Mononuclear cell (primary cell): ENCODE measurements around the genes ACP2 and PSMC3.

DNA sequence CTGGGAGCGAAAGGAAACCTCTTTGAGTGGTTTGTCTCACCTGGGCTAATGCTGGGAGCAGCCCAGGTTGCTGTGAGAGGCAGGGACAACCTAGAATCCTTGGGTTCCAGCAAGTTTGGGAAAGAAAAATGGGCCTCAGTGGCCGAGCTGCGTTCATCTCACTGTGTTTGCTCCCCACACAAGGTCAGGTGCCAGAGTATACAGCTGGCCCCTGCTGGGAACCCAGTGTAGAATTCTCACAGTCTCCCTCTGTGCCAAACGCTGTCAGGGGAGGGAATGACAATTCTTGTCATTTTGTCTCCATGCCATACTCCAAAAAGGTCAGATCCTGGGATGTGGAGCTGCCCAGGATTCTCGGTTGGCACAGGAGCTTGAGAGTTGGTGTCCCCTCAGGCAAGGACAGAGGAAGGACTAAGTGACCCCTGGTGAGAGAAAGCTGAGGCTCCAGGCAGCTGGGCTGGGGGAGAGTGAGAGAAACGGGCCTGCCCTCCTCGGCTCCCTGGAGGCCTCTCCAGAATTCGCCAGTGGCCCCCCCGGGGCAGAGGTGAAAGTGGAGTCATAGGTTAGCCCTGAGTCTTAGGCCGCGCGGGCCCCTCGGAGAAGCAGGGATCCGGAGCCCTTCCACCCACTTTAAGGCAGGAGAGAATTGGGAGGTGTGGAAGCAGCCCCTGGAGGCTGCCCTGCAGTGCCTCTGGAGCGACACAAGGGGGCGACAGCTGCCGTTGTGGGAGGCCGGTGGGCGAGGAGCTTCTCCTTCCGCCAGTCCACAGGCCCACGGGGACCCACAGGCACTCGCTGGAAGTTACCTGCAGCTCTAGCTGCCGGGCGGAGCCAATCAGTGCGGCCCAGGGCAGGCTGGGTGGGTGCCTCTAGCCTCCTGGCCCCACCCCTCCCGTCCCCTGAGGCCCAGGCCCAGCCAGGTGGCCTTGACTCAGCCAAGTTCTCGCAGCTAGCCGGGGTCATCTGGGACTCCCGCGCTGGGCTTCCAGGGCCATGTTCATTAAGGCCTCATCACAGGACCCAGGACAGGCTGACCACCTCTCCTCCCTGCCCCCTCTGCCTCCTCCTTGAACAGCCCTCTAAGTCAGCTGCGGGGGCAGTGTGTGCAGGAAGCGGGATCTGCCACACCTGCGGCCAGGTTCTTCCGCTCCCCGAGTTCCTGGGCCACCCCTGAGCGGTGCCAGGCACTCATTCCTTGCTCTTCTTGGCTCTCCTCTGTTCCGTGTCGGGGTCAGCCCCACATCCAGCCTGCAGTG is 4.8 kb downstream of the DGKZ start:
- RRBS: 44% methylated on average over 11 of the region's 38 CpGs

DNA sequence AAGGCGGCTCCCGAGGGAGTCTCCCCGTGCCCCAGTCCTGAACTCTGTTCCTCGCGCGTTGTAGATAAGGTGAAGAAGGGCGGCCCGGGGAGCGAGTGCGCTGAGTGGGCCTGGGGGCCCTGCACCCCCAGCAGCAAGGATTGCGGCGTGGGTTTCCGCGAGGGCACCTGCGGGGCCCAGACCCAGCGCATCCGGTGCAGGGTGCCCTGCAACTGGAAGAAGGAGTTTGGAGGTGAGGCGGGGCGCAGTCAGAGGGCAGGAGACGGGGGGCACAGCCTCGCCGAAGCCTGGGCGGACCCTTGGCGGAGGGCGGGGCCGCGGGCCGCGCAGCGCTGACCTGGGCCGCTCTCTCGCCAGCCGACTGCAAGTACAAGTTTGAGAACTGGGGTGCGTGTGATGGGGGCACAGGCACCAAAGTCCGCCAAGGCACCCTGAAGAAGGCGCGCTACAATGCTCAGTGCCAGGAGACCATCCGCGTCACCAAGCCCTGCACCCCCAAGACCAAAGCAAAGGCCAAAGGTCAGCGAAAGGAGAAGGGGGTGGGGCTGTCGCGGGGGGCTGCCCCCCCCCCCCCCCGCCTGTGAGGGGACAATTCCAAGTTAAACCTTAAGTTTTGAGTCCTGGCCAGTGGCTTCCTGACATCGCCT is 884 bp downstream of the MDK start:
- RRBS: 1% methylated on average over 7 of the region's 44 CpGs

DNA sequence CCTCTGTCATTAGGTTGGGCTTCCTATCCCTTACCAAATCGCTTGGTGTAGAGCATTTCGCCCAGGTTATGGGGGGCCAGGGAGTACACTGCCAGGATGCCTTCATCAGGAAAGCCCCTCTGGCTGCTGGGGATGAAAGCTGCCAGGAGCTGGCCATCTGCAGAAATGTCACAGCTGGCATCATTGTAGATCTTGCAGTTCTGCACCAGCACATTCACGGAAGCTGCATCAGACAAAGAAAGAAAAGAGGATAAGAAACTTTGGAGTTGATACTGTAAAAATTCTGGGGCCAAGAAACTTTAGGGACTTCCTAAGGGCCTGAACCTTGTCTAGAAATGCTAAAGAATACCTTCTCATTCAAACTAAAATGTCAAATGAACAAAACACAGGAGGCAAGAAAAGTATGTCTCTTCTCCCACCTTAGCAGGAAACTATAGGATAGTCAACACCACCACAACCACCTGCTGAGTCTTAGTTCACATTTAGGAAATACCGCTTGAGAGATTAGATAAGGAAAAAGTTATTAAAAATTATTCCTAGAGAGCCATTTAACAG is 43.3 kb upstream of the CHRM4 start:
- RRBS: no CpG with 5 or more reads among the region's 4 CpGs

- RRBS: over 99% methylated on average over 3 of the region's 23 CpGs
Observed at GRCh38 chr11:46678629-46679659, 21.5 kb downstream of the ARHGAP1 start.

GRCh38 chr11:46693437-46694088 is 6.9 kb downstream of the ARHGAP1 start:
- RRBS: 100% methylated on average over 1 of the region's 4 CpGs

- RRBS: no CpG with 5 or more reads among the region's 1 CpG
Observed at GRCh38 chr11:46885993-46886288, 32.4 kb downstream of the LRP4 start.

DNA sequence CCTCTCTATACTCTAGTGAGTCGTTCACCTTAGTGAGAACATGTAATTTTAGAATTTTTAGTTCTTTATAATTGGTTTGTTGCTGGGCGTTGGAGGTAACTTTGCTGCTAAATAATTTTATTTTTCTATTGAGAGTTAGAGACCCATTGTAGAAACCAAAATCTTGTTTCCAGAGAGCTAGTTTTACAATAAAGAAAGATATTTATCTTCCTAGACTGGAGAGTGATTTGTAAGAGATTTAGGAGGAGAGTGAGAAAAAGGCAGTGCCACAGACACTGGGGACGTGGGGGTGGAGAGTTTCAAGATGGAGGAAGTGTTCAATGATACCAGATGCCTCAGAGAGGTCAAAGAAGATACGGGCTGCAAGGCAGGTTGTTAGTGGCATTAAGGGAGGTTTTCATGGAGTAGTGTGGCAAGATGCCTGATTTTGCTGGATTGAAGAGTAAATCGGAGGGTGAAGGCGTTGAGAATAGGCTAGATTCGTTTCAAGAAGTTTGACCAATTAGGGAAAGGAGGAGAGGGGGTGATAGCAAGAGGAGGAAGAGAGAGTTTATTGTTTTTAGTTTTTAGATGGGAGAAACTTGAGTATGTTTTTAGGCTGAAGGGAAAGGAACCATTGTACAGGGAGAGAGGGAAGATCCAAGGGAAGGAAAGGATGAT is 16.3 kb downstream of the CSTPP1 start:
- RRBS: no CpG with 5 or more reads among the region's 7 CpGs

- RRBS: no CpG with 5 or more reads among the region's 8 CpGs
Observed at GRCh38 chr11:47154662-47155129, 22.0 kb downstream of the ARFGAP2 start.

DNA sequence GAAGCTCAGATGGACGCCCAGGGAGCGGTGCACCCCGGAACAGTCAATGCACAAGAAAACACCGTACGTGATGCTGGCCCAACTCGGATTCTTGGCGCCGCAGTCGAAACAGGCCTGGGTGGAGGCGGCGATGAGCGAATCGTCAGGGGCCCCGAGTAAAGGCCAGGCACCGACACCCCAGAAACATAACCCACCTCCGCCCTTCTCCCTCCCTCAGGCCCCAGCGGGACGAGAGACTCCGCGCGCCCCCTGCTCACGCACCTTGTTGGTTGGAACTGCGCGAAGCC is 215 bp downstream of the ARFGAP2 start:
- RRBS: 1% methylated on average over 3 of the region's 24 CpGs

DNA sequence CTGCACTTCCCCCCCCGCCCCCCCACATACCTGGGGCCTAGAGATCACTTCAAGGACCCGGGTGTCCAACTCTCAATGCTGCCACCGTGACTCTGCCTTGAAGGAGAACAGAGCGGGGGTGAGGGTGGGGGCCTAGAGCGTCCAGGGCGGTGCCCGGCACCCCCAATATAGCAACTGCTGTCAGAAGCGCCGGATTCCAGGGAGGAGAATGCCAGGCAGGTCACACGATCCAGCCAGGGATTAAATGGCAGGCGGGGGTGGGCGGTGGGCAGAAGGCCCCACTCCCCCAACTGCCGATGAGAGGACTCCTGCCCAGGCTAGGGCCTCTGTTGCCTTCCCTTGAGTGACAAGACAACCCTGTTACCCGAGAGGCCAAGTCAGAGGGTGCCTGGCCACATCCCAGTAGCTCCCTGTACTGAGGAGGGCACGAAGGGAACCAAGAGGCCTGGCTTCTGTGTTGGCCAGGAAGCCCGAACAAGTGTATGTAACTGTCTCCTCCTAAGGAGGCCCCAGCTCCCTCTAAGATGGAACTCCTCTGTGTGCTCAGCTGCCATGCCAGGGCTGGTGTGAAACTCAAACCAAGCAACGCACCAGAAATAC is 3.2 kb downstream of the PACSIN3 start:
- RRBS: 93% methylated on average over 7 of the region's 17 CpGs

DNA sequence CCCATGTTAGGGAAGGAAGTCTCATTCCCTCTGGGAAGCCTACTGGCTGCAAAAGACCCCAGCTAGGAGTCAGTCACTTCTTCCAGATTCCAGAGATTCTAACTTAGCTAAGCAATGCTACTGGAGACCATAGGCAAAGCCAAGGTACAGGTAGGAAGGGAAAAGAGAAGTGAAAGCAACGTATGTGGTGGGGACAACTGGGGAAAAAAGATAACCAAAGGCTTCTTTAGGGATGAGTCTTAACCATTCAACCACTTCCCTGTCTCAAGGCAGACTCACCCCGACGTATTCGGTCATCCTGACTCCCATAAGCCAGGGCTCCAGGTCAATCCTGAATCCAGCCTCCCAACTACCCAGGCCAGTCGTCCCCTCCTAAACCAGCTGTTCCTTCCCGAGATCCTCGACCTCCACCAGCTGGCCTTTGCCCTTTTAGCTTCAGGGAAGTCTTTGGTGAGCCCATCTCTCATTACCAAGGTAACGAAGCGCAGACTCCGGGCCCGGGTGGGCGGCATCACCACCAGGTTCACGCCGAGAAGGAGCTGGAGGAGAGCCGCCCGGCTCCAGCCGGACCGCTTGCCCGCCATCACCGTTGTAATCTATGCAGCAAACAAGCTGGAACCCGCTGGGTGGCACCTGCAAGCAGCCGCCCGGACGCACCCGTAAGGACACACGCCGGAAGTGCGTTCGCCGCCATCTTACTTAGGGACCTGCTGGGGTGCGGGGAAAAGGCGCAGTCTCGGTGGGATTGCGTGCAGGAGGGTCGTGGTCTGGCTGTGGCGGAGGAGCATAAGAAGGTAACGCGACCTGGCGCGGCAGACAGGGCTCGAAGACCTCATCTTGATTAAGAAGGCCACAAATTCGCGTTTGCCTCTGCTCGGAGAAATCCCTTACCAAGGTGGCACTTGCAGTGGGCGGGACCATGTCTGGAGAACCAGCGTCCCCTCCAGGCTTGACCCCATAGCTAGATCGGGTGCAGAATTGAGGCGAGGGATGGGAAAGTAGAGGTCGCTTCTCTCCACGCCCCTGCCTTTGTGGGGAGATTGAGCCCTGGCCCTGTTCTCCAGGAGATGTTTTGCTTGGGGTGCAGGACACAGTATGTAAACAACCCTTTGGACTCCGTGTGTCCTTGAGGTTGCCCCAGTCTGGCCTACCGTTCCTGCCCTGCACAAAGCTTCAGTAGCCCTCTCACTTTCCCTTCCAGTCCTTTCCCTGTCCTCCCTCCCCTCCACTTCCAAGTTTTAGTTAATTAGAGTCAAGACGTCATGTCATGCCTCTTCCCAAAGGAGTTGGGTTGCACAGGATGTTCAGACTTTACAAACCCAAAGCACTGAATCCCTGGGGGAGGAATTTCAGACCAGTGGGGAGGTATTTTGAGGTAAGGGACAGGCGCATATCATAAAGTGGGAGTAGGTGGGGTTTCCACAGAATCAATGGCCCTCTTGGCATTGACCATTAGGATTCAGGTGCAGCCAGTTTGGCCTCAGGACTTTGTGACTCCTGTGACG is at the start of gene ACP2:
Gene ACP2 (minus strand): TSS at position 609 of the 1,505 bp plus-strand sequence.
- RRBS: 3% methylated on average over 13 of the region's 55 CpGs

DNA sequence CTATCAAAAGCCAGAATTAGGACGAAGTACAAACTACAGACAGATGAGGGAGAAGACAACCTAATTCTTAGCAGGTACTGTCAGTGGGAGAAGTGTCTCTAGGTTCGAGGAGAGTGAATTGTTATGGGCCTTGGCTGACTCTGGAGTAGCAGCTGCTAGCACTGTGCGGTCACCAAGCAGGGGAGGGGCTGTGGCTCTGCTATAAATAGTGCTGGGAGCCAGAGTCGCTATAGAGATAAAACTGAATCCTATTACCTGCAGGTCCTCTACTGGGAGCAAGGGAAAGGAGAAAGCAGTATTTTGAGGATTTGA is 14.2 kb downstream of the NR1H3 start:
- RRBS: no CpG with 5 or more reads among the region's 4 CpGs

- RRBS: no CpG with 5 or more reads among the region's 10 CpGs
Observed at GRCh38 chr11:47285482-47286332, 27.9 kb downstream of the NR1H3 start.

DNA sequence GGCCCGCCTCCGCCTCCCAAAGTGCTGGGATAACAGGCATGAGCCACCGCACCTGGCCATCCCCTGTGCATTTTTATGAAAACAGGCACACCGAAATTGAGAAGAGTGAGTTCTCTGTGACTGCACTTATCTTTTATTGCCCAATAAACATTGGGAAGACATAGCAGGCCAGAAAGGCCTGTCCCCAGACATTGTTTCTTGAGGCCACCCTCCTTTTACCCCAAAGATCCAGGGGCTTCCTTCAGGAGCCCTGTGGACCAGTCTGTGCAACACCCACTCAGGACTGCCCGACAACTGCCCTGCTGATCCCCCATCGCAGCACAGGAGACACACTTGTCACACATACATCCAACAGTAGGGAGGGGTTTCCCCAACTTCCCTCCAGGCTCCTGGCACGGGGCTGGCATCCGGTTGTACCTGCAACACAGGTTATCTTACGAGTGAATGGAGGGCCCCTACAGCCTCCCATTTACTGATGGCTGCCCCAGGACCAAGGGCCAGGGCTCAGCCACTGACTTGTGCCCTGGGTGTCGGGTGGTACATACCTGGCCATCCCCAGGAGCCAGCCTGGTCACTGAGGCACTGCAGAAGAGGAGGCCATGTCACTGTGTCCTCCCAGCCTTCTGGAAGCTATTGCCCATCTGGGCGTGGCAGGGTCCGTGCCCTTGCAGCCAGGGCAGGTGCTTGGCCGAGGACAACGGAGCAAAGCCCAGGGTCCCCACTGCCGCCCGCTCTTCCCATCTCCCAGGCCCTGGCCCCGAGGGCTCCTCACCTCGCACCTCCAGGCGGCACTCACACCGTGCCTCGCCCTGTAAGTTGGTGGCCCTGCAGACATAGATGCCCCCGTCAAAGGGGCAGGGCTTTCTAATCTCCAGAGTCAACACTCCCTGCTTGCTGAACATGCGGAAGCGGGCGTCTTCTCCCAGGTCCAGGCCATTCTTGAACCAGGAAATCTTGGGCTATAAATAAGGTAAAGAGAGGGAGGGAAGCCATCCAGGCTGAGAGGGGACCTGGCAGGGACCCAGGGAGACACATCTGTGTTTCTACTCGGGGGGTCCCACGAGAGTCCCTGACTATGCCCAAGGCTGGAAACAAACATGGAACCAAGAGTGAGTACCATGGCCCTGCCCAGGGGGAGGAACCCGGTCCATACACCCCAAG is 20.8 kb downstream of the MYBPC3 start:
- RRBS: no CpG with 5 or more reads among the region's 28 CpGs

DNA sequence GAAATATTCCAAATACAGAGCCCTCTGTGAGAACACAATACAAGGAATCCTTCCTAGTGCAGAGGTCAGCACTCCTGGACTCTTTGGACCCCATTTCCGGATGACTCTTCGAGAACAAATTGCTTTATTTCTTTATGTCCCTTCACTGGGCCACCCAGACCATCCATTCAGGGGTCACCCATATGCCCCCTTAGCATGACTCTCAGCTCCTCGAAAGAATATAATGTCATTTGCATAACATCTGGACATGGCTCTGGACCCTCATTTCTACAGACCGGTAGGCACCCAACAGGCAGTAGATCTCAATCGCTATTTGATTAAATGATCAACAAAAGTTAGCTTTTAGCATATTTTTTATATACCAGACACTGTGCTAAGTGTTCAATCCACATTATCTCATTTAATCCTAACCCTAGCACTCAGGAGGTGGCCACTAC is 12.6 kb upstream of the MYBPC3 start:
- RRBS: no CpG with 5 or more reads among the region's 5 CpGs

DNA sequence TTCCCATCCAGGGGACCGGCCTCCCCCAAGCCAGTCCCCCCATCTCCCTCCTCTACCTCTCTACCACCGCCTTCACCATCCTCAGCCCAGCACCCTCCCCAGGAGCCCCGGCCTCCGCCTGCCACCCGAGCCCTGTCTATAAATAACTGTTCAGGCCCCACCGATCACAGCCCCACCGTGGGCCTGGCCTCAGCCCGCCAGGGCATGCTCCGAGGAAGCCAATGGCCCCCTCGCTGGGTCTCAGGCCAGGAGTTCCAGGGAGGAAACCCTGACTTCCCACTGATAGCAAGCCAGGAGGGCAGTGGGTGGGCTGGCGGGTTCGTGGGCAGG is 458 bp downstream of the SPI1 start:
- RRBS: 17% methylated on average over 2 of the region's 12 CpGs

DNA sequence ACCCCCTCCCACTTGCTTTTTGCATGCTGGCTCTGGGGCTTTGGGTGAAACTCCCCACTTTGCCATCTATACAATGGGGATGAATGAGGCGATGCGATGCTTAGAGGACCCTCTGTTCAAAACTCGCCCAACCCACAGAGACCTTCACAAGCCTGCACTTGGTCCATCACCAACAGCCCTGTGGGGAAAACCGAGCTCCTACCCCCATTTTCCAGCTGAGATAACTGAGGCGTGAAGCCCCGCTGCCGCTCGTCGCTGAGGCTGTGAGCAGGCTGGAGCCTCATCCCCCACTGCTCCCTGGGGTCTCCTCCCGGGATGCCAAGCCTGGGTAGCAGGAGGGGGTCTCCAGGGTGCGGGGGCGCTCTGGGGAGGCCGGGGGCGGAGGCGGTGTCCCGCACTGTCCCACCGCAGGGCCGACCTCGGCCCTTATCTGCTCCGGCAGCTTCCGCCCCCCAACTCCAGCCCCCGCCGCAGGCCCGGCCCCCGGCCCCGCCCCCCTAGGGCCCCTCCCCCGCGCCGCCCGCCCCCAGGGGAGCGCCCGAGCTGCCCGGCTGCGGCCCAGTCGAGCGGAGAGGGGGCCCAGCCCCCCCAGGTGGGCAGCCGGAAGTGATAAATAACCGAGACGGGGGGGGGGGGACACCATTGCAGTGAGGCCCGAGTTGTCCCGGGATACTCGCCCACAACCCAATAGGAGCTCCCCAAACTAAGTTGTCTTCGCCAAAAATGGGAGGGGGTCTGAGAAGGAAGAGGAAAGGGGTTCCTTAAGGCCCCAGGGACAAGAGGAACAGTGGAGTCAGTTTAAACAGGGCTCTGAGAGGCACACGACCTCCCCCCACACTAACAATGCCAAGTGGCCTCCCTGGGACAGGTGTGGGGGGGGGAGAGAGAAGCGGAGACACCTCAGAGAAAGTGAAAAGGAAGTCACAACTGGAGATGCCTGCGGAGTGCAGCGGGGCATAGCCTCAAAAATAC is 8.3 kb upstream of the SLC39A13 start:
- RRBS: 2% methylated on average over 32 of the region's 47 CpGs

DNA sequence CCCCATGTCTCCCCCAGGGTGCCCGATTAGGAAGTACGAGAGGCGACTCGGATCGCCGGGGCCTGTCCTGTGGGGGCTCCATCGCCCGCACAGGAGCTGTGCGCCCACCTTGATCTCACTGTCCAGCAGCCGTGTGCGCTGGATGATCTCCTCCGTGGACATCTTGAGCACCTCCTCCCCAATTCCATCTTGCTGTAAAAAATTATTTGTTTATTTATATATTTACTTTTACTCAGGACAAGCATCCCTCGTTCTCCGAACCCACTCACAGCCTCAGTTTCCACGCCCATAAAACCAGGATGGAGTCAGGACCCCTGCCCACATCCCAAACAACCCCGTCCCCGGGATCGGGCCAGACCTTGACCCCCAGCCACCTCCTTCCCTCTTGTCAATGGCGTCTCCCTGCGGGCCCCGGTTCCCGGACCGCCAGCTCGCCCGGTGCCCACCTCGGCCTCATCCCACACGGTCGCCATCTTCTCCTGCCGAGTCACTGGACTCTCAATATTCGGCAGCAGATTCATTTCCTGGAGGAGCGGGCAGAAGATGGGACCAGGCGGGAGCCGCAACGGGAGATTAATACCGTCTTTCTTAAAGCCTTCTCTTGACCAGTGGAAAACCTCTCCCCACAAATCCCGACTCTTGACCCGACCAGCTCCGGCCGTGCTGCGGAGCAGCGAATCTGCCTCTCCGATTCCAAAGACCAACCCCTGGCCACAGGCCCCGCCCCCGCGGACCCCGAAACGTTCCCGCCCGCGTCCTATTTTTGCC is at the start of gene PSMC3:
Gene PSMC3 (minus strand): TSS at position 681 of the 768 bp plus-strand sequence.
- RRBS: 3% methylated on average over 10 of the region's 50 CpGs

GRCh38 chr11:47434269-47434613 is 8.0 kb upstream of the PSMC3 start:
- RRBS: no CpG with 5 or more reads among the region's 2 CpGs

DNA sequence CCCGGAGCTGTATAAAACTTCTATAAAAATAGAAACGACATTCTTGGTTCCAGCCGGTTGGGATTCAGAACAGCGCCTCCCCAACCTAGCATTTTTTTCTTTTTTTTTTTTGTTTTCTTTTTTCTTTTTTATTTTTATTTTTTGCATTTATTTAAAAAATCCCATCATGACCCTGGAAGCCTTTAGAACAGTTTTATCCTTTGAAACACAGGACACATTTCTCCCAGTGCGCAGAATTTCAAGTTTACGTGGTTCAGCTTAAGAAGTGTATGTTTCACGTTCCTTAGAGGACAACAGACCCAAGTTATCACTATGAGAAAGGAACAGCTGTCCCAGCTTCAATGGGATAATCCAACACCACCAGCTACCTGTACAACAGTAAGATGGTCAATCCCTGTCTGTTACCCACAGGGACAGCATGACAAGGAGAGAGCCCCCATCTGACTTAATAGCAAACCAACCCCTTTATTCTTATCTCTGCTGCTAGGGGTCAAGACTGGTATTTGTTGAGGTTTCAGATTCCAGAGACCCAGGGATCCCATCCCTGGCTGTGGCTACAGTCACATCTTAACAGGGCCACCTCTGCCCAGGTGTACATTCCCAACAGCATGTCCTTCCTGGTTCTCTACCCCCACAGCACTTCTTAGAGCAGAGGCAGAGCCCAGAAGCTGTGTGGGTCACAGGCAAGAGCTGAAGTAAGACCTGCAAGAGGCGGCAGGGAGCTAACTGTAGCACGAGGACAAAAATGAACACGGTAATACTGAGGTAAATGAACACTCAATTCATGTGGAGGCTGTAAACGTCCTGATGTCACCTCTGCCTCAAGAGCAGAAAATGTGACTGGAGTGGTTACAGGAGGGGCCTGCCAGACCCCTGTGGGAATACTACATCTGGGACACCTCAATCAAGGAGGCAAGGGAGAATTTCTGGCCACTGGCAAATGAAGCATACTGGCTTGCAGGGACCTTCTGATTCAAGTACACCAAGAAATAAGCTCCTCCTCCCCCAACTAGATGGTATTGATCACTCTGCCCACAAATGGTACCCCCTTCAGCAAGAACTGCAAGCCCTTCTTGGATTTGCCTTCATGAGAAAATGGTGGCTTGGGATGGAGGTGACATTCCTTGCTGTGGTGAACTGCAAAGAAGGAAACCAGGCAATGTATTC is 21.6 kb upstream of the RAPSN start:
- RRBS: no CpG with 5 or more reads among the region's 11 CpGs